Skeletal muscle cell (primary cell): ENCODE measurements around the genes CTDSPL, PLCD1, ACAA1 and SLC22A13.

DNA sequence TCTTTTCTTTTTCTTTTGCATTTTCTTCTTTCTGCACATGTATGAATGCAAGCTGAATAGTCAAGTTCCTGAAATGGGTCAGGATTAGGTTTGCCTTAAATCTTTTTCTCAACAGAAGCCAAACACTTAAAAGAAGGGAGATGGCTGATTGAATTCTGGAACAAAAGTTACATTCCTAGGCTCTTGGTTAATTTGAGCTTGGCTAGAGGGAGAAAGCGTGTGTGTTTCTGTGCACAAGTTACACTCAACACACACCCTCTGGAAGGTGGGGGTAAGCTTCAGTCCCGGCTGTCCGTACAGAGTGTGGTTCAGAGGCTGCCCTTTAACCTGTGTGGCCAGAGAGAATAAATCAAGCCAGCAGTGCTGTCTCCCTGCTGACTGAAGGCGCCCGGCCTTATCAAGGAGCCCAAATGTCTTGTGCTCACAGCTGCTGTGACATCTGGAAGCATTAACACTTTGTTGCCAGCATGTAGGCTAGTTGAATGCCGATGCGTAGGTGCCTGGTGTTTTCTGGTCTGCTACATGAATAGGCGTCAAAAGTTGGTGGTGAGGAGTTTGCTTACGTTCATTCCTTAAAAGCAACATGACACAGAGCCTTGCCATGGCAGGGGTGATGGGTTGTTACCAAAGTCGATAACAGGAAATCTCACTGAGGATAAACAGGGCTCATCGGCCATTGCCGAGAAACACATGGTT, 96.1 kb upstream of the CTDSPL start:
- RRBS = no CpG with 5 or more reads among the region's 12 CpGs

DNA sequence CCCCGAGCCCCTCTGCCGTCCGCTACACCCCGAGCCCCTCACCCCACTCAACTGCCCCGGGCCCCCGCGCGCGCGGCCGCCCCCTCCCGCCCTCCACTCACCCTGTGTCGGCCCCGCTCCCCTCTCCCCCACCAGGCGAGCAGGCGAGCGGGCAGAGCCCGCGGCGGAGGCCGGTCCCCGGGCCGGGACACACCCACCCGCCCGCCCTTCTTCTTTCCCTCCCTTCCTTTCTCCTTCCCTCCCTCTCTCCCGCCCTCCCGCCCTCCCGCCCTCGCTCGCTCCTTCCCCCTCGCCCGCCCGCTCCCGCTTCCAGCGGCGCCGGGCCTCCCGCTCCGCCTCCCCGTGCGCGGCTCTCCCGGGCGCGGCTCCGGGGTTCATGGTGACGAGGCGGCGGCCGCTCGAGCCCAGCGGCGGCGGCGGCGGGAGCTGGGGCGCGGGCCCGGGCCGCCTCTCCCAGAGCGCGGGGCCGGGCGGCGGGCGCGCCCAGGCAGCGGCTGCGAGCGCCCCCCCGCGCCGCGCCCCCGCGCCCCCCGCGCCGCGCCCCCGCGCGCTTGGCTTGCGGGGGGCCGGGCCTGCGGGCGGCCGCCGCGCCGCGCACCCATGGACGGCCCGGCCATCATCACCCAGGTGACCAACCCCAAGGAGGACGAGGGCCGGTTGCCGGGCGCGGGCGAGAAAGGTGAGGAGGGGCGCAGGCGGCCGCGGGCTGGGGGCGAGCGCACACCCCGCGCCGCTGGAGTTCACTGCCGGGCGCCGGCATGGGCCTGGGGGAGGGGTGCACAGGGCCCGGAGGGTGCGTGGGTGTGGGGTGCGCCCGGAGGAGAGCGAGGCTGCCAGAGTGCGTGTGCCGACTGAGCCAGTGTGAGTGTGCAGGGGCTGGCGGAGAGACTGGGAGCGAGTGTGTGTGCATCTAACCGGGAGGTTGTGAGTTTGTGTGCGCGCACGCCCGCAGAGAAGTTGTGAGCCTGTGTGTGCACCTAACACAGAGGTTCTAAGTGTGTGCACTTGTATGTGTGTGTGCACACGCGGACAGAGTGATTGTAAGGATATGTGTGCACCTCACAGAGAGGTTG, at the start of gene CTDSPL:
TSS of gene CTDSPL (plus strand) at position 281 of the 1,073 bp plus-strand sequence.
- RRBS = under 1% methylated on average over 36 of the region's 128 CpGs

GRCh38 chr3:37943550-37944093, 47.0 kb upstream of the VILL start:
- RRBS = no CpG with 5 or more reads among the region's 9 CpGs

- RRBS = no CpG with 5 or more reads among the region's 3 CpGs
Observed at GRCh38 chr3:37951473-37952318, 38.9 kb upstream of the VILL start.

- RRBS = no CpG with 5 or more reads among the region's 11 CpGs
Observed at GRCh38 chr3:37990974-37991866, 634 bp downstream of the VILL start.

GRCh38 chr3:38029455-38030319, at the start of gene PLCD1:
TSS of gene PLCD1 (minus strand) at chr3:38029642.
- RRBS = under 1% methylated on average over 26 of the region's 77 CpGs

- RRBS = no CpG with 5 or more reads among the region's 7 CpGs
Observed at GRCh38 chr3:38030819-38031573, 1.6 kb upstream of the PLCD1 start.

GRCh38 chr3:38040500-38040866, 1.5 kb downstream of the DLEC1 start:
- RRBS = no CpG with 5 or more reads among the region's 4 CpGs

- RRBS = no CpG with 5 or more reads among the region's 24 CpGs
Observed at GRCh38 chr3:38136232-38136763, 629 bp downstream of the ACAA1 start.

DNA sequence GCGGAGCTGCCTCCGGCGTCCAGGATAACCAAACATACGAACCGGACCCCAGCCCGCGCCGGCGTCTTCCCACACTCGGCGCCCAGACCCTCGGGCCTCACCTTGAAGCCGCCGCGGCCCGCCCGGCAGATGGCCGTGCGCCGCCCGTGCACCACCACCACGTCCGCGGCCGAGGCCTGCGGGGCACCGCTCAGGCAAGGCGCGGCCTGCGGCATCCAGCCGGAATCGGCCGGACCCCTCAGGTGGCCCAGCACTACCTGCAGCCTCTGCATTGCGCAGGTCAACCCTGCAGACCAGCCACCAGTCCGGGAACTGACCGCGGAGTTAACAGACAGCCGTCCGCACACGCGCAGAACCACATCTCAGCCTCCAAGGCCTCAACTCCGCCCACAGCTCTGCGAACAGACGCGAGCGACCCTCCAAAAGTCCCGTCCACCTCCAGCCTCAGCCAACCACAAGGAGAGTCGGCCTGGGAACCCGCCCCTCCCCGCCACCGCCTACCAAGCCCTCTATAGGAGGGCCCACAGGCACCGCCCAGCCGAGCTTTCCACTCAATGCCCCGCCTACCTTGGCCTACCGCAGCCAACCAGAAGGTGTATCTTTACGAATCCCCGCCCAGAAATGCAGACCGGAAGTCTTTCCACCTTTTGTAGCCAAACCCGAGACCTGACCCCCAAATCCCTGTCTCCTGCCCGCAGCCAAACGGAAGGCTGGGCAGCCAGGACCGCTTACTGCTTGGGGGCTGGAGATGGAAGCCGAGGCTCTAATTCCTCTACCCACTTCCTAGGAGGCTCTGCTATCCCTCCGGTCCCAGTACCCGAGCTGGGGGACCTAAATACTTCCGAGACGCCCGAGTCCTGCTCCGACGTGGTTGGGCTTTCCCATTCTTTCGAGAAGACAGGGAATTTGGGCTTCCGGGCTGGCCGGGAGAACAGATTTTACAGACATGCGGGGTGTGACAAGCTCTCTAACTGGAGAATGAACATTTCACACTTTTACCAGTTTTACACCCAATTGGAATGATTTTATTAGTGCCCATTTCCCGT, at the start of gene ACAA1:
TSS of gene ACAA1 (minus strand) at position 364 of the 1,046 bp plus-strand sequence.
- RRBS = 1% methylated on average over 13 of the region's 75 CpGs

GRCh38 chr3:38265364-38266042, at the start of gene SLC22A13:
TSS of gene SLC22A13 (plus strand) at chr3:38265812.
- RRBS = no CpG with 5 or more reads among the region's 2 CpGs

DNA sequence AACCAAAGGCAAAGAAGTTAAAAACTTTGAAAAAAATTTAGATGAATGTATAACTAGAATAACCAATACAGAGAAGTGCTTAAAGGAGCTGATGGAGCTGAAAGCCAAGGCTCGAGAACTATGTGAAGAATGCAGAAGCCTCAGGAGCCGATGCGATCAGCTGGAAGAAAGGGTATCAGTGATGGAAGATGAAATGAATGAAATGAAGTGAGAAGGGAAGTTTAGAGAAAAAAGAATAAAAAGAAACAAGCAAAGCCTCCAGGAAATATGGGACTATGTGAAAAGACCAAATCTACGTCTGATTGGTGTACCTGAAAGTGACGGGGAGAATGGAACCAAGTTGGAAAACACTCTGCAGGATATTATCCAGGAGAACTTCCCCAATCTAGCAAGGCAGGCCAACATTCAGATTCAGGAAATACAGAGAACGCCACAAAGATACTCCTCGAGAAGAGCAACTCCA, 47.1 kb upstream of the ACVR2B start:
- RRBS = no CpG with 5 or more reads among the region's 7 CpGs

DNA sequence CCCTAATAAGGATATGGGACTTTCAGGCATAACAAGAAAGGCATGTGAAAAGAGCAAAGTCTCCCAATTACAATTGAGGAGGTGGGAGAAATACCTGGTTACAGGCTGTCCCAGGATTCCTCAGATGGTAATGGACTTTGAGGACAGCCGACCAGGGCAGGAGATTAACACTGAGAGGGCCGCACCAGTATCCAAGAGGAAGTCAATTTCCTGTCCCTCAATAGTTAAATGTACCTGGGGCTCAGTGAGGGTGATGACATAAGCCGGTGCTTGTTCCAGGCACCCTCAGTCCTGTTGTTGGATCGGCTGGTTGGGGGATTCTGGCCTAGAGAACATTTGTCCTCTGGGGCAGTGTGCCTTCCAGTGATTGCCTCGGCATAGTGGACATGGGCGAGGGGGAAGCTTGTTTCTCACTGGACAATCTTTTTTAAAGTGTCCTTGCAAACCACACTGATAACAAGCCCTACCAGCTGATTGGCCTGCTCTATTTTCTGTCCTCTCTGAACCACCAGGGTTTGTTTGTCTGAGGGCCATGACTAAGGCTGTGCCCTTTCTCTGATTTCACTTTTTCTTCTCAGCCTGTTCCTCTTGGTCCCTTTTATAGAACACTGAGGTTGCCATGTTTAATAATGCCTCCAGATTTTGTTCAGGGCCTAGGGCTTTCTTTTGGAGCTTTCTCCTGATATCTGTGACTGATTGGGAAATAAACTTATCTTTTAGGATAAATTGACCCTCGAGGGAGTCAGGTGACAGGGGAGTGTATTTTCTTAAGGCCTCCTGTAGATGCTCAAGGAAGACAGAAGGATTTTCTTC, 10.5 kb upstream of the ACVR2B start:
- RRBS = no CpG with 5 or more reads among the region's 7 CpGs

- RRBS = no CpG with 5 or more reads among the region's 2 CpGs
Observed at GRCh38 chr3:38519559-38519880, 23.4 kb downstream of the EXOG start.

DNA sequence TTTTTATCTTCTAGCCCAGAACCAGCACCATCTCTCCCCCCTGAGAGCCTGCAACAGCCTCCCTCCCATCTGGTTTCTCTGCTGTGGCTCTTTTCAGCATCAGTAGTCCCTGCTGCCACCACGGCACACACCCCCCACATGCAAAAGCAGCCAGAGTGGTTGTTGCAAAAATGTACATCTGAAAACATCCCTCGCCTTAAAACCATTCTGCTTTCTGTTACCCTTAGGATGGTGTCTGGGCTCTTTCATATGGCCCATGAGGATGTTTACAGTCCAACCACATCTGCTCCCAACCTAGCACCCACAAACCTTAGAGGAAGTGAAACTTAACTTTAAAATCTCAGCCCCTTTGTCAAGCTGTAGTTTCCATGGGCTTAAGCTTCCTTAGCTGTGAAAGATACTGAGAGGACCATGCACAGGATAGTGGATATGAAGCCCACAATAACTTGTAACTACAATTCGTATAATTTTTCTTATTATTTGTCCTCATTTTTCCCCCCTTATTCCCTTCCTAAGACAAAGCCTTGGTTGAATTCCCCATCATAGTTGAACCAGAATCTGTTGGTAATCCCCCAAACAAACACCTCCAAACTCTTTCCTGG, 914 bp downstream of the TTC21A start:
- RRBS = no CpG with 5 or more reads among the region's 3 CpGs

DNA sequence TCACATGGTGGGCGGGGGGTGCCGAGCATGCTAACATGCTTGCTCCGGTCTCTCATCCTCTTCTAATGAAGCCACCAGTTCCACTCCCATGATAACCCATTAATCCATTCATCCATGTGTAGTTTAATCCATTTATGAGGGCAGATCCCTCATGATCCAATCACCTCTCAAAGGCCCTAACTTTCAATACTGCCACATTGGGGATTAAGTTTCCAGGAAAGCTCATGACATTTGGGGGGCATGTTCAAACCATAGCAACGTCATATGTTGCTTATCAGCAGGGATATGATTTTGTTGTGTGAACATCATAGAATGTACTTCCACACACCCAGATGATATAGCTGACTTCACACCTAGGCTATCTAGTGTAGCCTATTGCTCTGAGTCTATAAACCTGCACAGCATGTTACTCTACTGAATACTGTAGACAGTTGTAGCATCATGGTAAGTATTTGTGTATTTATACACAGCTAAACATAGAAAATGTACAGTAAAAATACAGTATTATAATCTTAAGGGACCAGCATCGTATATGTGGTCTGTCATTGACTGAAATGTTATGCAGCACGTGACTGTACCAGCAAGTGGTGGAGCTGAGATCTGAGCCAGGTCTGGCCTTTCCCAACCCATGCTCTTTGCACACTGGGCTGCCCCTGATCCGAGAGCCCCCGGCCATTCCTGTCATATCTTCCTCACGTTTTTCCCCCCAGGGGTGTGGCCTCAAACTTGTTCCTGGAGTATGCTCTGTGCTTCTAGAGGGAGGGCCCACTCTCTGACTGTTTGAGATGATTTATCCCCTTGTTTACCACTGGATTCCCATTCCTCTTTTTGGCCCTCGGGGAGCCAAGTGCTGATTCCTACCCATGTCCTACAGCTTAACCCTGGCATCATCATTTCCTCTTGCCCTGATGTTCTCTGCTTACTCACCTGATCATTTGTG, 21.4 kb downstream of the CSRNP1 start:
- RRBS = no CpG with 5 or more reads among the region's 10 CpGs

GRCh38 chr3:39147476-39148164, 5.8 kb downstream of the CSRNP1 start:
- RRBS = no CpG with 5 or more reads among the region's 7 CpGs

- RRBS = no CpG with 5 or more reads among the region's 6 CpGs
Observed at GRCh38 chr3:39150095-39150872, 3.1 kb downstream of the CSRNP1 start.

- RRBS = no CpG with 5 or more reads among the region's 10 CpGs
Observed at GRCh38 chr3:39178404-39179136, 13.8 kb downstream of the XIRP1 start.

DNA sequence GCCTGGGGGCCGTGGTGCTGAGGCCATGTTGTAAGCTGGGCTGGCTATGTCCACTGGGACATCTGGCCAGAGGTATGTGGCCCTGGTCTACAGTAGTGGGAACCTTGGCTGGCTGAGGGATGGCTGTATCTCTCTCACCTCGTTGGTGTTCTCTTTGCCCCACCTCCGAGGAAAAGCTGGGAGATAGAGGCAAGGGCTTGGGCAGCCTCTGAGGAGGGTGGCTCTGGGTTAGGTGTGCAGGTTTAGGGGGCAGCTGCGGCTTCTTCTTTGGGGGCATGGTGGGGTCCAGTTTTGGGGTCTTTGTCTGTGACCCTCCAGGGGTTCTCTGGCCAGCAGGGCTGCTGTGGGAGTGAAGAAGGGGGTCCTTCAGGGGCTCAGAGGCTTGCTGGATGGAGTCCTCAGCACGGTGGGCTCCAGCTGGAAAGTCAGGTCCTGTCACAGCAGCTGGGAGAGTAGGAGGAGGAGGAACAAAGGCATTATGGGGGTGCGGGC, 7.1 kb downstream of the XIRP1 start:
- RRBS = no CpG with 5 or more reads among the region's 6 CpGs